Bronchus (tissue), 1 donor: ENCODE measurements around the gene PATE2.

GRCh38 chr11:125778531-125779249 is at the start of gene PATE2:
PATE2 (minus strand) TSS chr11:125778828.
- PRO-cap: no peak

DNA sequence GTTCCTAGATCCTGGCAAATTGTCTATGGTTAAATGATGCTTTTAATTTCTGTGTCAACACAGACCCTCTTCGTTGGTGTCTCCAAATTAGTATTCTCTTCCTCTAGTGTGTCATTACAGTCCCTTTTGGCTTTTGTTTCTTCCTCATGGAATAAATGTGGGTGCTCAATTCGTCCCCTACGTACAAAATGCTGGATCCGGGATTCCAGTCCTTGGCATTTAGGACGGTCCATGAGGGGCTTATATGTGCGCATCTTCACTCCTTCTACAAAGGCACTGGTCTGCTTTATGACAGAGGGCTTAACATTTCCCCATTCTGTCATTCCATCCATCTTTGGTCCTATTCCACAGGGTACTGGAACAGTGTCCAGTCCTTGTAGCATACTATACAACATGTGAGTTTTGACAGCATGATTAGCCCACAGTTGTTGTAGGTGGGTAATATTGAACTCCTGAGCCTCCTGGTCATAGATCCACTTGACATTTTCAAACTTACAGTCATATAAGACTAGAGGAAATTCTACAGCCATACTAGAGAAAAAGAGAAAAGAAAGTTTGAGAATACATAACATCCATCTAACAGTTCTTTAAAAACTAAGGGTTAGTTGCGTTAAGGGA is 6.4 kb downstream of the HYLS1 start:
- PRO-cap: no peak

GRCh38 chr11:125945722-125946028 is 169 bp upstream of the VSIG10L2 start:
- PRO-cap: no peak

- PRO-cap: no peak
Observed at GRCh38 chr11:125951641-125952454, 6.0 kb downstream of the VSIG10L2 start.

DNA sequence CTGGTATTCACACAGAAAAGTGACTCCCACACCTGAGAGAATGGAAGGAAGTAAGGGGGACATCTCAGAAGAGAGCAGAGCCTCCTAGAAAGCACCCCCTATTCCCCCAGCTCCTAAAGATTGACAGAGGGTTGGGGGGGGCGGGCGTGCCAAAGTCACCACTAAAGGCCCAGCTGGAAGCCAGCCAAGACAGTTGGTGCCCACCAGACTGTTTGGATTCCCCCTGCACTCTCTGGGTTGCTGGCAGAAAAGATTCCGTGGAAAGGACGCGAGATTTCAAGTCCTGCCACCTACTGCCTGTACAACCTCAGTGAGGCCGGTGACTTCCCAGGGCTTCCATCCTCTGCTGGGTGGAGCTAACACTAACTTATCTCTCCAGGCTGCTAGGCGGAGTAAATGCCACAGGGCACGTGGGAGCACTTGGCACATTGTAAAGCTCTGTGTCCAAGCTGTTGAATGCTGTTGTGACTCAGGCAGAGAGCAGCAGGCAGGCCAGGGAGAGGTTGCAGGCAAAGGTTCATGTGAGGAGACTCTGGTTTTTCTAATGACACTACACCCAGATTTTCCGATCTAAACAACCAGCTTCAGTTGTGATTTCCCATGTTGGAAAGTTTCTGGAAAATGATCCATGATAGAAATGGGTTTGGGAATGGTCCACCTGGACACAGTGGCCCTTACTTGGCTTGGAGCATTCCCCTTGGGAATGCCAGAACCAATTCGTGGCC is 50.9 kb upstream of the CDON start:
- PRO-cap: bidirectional peak, plus-strand start at position 476 of the sequence, minus-strand start at position 345 of the sequence

GRCh38 chr11:126148276-126148807 is 63.1 kb downstream of the RPUSD4 start:
- PRO-cap: no peak

- PRO-cap: no peak
Observed at GRCh38 chr11:126153981-126154424, 57.4 kb downstream of the RPUSD4 start.

GRCh38 chr11:126202864-126203700 is 8.4 kb downstream of the RPUSD4 start:
- PRO-cap: no peak

- PRO-cap: no peak
Observed at GRCh38 chr11:126331959-126332903, 23.3 kb upstream of the ST3GAL4 start.

DNA sequence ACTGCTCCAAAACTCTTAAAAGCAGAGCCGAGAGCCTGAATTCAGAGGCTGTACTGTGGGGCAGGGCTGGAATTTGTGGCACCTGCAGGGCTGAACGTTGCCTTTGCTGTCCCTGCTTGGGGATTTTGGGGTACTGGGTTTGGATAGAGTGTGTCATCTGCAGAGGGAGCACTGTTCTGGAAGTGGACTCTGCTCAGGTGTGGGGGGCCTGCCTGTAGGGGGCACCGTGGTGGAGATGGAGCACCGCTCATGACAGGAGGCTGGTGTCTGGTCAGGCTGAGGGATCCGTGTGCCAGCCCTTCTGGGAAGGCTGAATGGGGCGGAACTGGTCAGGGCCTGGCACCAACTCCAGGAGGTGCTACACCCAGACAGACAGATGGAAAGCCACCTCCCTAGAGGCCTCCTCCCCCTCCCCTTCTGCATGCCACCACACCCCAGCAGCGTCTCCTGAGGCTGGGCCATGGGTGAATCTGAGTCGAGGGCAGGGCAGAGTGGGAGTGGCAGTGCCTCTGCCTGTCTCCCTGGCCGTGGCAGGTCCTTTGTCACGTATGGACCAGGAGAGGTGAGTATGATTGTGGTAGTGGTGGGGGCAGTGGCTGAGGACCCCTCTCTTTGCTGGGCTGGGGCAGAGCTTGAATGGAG is 11.5 kb downstream of the ST3GAL4 start:
- PRO-cap: no peak

- PRO-cap: no peak
Observed at GRCh38 chr11:126370006-126370400, 14.5 kb downstream of the ST3GAL4 start.

GRCh38 chr11:126373789-126373988 is 18.2 kb downstream of the ST3GAL4 start:
- PRO-cap: no peak

GRCh38 chr11:126384368-126384869 is 28.9 kb downstream of the ST3GAL4 start:
- PRO-cap: no peak

- PRO-cap: unidirectional peak, plus-strand start at chr11:126405618; bidirectional peak, plus-strand start at chr11:126406051, minus-strand start at chr11:126405997
Observed at GRCh38 chr11:126405290-126406370, 50.1 kb downstream of the ST3GAL4 start.

DNA sequence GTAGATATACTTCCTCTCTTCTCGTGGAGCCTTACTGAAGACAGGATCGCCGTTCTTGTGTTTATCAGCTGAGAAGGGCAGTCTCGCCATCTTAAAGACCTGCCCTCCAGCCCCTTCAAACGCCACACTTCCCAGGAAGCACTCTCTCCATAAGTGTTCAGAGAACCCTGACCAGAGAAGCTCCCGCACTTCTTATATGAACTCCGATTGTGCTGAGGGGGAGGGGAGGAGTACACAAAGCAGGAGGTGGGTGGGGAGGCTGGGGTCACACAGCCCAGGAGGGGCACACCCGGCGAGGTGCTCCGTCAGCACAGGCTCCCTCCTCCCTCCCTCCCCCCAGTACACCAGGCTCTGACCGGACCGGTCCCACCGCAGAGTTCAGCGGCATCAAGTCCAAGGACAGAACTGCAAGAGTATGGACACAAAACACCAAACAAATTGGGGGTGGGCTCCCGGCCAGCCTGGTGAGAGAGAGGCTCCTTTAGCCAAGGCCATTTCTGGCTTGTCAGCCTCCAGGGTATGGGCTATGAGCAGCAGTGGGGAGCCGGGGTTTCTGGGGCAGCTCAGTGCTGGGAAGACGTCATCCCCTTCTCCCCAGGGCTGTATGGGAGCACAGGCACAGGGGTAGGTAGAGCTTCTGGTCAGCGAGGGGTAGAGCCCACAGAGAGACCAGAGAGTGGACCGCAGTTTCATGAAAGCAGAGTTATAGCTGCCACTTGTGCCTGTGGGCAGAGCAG is 68.2 kb downstream of the ST3GAL4 start:
- PRO-cap: no peak

DNA sequence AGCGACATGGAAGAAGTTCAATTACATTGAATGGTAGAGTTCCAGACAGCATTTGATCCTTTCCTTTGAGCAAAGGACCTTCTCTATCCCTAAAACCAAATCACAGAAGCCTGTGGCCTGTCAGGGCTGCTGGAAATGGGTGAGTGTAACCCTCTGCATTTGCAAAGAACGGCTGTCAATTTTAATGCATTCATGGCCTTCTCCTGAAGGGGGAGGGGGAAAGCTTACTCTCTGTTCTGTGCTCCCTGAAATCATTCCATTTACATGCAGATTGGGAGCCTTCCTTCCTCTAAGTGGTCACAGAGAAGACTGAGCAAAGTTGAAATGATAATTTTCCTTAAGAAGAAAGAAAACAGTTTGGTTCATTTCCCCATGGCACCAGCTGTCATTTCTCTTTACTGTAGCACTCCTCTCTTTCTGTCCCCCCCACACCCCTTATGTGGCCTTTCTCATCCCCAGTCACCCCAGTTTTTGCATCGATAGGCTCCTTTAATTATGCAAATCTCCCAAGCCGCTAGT is 109.3 kb upstream of the KIRREL3 start:
- PRO-cap: no peak

- PRO-cap: no peak
Observed at GRCh38 chr11:128207723-128208021, 379.7 kb downstream of the ETS1 start.

DNA sequence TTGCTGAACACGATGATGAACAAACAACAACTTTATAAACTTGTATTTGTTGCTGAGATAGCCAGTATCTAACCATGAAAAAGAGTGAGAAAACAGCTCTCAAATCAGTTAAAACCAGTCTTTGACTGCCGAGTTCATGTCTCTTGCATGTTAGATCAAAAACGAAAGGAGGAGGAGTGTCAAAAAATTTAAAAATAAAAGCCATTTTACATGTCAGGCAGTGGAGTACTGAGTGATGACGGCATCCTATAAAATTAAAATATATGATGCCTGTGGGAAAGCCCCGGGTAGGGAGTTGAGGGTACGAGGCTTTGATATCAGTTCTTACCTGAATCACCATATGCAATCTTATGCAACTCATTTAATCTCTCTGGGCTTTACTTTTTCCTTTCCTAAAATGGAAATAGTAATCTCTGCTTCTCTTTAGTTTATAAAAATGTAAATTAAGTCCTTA is 117.3 kb downstream of the ETS1 start:
- PRO-cap: no peak

DNA sequence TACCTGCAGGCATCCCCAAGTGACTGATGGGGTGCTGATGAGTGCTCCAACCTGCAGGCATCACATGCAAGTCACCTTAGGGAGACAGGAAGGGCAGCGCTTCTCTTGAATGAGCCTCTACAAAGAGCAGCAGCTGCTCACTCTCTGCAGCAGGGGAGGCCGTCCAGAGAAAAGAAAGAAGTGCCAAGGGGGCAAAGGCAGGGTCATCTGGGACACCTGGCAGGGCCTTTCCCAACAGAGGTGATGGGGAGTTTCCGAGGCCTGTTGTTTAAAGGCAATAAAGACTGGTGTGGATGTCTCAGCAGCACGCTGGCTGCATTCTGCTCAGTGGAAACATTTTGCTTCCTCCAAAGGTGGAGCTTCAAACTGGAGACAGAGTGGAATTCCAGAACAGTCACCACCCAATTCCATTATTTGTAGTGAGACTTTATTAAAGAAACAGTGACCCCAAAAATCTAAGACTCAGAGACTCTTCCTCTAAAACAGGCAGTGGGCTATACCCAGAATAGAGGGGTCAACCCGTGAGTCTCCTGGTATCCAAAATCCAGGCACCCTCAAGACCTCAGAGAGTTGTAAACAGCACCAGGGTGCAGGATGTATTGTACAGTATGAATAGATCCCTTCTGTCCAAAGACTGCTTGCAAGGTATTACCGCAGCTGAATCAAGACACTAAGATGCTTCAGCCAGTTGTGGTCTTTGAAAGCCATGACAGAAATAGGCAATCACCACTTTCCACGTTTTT is 113.6 kb downstream of the ETS1 start:
- PRO-cap: no peak

DNA sequence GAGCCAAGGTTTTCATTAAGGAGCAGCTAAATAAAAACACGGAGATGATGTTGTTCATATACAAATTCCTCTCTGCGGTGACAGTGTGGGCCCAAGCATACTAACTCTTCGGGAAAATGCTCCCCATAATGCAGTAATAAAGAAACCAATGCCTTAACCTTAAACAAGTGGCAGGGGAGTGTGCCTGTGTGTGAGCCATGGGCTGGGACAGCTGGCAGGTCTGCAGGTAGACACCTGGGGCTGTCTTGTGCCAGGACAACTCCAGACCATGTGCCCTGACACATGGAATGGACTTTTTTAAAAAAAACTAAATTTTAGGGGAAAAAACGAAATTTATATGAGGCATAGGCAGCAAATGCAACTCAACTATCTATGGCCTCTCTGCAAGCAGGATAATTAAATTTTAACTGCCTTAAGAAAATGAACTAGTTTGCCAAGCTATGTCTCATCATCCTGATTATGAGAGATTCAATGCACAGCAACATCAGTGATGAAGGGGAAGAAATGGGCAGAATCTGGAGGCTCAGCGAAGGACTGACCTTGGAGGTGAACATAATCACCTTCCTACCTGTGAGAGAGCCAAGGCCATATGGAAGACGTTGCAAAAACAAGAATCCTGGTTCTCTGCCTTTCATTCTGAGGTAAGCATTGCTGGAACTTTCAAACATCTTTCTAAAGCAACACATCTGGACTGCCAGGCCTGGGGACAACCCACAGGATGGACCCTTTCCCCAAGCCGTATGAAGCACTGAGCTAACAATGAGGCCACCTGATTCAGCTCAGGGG is 70.7 kb downstream of the ETS1 start:
- PRO-cap: no peak